ENCODE measurements around a stretch of chr2.

GRCh38 chr2:120395641-120396286 is 49.8 kb downstream of the INHBB start:
- PRO-cap, result no peak

GRCh38 chr2:120536926-120537179 is 190.9 kb downstream of the INHBB start:
- PRO-cap, result no peak

- PRO-cap, result no peak
Observed at GRCh38 chr2:120553284-120553607, 182.4 kb upstream of the GLI2 start.

GRCh38 chr2:120566628-120567182 is 169.0 kb upstream of the GLI2 start:
- PRO-cap, result no peak

- PRO-cap, result no peak
Observed at GRCh38 chr2:120660731-120661149, 74.9 kb upstream of the GLI2 start.

- PRO-cap, result no peak
Observed at GRCh38 chr2:120709285-120710147, 26.2 kb upstream of the GLI2 start.

DNA sequence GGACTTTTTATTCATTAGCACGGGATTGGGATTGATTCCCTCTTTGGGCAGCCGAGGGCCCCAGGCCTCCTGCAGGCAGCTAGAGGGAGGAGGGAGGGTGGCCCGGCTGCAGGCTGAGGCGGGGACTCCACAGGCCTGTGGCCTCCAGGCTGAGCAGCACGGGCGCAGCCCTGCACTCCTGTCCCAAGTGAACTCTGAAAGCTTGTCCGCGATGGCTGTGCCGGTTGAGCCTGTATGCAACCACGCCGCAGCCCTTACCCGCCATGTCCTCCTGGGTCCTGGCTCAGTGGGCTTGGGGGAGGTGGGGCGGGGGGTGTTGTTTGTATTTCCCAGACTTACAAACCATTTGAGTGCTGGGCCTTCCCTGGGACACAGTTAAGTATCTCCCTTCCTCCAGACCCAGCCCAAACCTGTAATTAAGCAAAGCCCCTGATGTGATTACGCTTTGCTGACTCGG is 5.1 kb downstream of the GLI2 start:
- PRO-cap, result no peak

DNA sequence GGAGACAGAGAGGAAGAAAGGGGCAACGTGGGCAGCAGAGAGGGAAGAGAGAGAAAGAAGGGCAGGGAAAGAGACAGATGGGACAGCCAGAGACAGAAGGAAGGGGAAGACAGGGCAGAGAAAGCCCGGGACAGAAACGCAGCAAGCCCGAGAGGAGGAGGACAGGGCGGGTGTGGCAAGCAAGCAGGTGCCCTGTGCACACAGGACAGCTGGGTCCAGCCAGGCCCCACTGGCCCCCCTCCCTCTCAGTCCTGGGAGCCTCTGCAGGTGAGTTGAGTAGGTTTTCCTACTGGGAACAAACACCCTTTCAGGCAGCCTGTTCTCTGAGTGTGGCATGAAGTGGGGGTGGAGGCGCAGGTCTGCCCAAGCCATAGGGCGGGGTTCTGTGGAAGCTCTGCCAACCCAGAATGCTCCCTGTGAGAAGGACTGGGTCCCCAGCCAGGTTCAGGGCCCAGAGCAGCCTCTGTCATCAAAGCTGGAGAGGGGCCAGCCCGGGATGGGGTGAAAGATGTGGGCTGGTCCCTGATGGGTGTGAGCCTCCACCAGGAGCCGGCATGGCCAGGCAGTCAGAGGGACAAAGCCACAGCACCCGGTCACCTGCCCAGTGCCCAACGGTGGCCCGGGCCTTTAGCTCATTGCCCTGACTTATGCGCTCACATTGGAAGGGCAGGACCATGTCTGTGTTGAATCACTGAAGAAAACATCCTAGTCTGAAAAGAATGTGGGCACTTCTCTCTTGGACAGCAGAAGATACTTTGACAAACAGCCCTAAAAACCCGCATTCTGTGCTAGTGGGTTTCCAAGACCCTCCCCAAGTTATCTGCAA is 129.4 kb downstream of the TFCP2L1 start:
- PRO-cap, result unidirectional peak, minus-strand start at position 331 of the sequence

GRCh38 chr2:121500939-121501427 is 148.3 kb downstream of the CLASP1 start:
- PRO-cap, result no peak

DNA sequence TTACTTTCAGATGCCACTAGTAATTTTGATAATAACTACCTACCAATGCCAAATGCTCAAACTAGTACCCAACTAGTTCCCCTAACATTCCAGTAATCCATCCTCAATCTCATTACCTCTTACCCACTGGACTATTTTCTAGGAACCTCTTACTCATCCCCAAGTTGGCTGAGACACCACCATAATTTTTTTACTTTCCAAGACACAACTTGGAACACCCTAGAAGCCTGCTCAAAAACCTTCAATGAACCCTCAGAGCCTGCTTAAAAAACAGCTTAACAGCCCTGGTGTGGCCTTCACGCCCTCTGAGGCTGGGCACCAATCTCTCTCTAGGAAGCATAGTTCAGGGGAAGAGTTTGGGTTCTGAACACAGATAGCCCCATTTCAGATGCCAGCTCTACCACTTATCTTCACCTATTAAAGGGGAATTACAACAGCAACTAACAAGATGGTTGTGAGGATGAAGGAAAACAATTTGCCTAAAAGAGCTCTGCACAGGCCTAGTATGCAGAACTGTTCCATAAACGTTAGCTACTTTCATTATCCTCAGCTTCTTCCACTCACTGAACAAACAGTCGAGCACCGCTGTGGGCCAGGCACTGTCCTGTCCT is 82.5 kb downstream of the CLASP1 start:
- PRO-cap, result no peak

- PRO-cap, result no peak
Observed at GRCh38 chr2:121649826-121650399, 651 bp upstream of the CLASP1 start.

DNA sequence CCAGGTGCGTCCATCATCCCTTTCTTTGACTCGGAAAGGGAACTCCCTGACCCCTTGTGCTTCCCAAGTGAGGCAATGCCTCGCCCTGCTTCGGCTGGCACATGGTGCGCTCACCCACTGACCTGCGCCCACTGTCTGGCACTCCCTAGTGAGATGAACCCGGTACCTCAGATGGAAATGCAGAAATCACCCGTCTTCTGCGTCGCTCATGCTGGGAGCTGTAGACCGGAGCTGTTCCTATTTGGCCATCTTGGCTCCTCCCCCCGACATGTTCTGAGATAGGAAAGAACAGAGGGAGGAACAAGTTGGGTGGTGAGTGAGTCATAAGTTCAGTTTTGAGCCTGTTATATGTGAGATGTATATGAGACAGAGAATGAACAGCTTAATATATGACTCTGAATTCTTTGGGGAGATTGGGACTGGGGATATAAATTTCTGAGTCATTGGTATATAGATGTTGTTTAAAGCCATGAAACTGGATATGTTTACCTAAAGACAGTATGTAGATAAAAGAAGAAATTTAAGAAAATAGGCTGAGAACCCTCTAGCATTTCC is 596.7 kb downstream of the TSN start:
- PRO-cap, result no peak

GRCh38 chr2:122493753-122494193 is 738.3 kb downstream of the TSN start:
- PRO-cap, result no peak

DNA sequence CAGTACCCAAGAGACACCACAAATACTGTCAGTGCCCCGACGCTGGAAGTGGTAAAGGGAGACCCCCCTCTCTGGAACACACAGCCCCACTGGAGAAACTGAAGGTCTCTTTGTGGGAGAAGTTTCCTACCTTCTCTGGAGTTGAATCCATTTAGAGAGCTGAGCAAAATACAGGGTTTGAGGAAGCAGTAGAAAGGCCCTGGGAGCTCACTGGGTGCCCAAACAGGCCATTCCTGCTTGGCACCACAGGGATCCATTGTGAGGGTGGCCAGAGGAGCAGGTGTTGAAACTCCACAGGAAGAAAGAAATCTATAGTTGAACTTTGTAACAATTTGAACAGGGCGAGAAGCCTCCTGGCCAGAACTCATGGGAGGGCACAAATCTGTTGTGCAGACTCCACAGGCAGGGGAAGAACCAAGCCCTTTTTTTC is 1052.8 kb downstream of the TSN start:
- PRO-cap, result no peak

GRCh38 chr2:123133686-123134112 is 891.4 kb upstream of the CNTNAP5 start:
- PRO-cap, result unidirectional peak, plus-strand start at chr2:123133860

GRCh38 chr2:125664859-125665527 is 991.0 kb upstream of the GYPC start:
- PRO-cap, result no peak

- PRO-cap, result no peak
Observed at GRCh38 chr2:126831414-126832040, 67.2 kb upstream of the TEX51 start.

DNA sequence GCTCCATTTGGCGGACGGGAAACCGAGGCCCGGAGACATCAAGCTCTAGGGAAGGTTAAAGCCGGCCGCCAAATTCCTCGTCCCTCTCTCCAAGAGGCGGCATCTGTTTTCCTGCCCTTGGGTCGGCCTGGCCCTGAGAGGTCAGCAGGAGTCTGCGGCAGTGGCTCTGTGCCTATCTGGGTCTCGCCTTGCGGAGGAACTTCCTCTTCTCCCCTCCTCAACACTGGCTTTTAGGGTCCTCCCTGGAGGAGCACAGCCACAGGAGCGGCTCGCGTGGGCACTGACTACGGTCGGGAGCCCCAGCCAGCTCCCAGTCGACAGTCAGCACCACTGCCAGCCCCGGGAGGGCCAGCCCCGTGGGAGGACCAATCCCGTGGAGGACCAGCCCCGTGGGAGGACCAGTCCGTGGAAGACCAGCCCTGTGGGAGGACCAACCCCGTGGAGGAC is 72.6 kb downstream of the TEX51 start:
- PRO-cap, result no peak

- PRO-cap, result bidirectional peak, plus-strand start at chr2:127082006, minus-strand start at chr2:127081856; bidirectional peak, plus-strand start at chr2:127082346, minus-strand start at chr2:127082065
Observed at GRCh38 chr2:127081563-127082456, 25.1 kb downstream of the BIN1 start.

GRCh38 chr2:127083604-127084590 is 23.1 kb downstream of the BIN1 start:
- PRO-cap, result unidirectional peak, minus-strand start at chr2:127083835; unidirectional peak, minus-strand start at chr2:127083949; bidirectional peak, plus-strand start at chr2:127084325, minus-strand start at chr2:127084222

All from gallbladder (tissue), 1 donor.